Right common carotid artery plus branches (tissue), 1 donor: ENCODE data around the genes EGFL7, LCNL1 and MAN1B1.

GRCh38 chr9:136655458-136656527 lies 6.9 kb upstream of the EGFL7 start:
- PRO-cap, result no peak

- PRO-cap, result unidirectional peak, minus-strand start at chr9:136662433; bidirectional peak, plus-strand start at chr9:136662917, minus-strand start at chr9:136662787
These were observed at the start of gene EGFL7 for GRCh38 chr9:136662225-136663531. Gene EGFL7, plus strand, starts transcription at chr9:136662916.

DNA sequence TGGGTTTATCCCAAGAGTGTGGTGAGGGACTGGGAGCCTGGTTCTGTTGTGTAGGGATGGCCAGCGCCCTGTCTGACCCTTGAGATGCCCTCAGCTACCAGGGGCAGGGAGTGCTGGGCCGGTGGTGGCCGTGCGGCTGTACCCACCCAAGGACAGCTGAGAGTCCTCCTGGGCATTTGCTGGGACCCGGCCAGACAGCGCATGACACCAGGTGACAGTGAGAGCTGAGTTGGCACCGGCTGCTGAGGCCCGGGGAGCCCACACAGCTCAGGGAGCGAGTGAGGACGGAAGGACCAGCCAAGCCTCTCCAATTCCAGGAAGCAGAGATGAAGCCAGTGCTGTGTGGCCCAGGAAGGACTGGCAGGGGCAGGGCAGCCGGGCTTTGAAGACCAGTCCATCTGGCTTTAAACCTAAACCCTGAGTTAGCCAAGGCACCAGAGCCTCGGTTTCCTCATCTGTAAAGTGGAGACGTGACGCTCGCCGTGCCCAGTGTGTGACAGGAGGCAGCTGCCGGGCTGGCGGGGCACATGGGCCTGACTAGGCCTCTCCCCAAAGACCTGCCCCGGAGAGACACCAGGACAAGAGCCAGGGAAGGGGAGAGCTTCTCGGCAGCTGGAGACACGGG lies 2.9 kb upstream of the AGPAT2 start:
- PRO-cap, result no peak

GRCh38 chr9:136690688-136691170 lies 3.5 kb upstream of the AGPAT2 start:
- PRO-cap, result no peak

DNA sequence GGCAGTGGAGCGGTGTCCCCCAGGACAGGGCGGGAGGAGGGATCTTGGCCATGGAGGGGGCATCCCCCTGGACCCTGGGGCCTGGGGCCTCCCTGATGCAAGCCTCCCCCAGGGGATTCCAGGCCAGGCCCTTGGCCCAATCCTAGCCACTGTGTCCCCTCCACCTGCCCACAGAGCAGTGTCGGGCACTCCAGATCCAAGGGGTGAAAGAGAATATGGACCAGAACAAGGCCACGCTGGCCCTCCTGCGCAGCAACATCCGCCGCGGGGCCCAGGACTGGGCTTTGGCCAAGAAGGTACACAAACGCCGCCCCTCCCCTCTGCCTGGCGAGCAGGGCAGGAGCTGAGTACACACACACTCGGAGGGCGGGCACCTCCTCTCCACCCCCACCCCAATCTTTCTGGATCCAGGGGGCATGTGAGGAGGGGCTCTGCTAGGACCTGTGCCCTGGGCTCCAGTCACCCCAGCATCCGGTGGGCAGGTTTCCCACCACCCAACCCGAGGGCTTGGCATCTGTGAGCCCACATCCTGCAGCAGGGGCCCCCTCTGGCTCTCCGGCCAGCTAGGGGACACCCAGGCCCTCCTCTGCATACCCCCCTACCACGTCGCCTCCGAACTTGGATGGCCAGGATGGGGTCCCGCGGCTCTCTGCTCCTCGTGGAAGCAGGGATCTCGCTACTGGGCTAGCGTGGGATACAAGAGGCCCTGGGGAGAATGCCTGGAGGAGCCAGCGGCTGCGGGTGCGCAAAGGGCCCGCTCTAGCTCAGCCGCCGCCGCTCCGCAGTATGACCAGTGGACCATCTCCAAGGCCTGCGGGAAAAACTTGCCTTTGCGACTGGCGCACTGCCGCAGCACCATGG lies 3.0 kb downstream of the CCDC183 start:
- PRO-cap, result no peak

DNA sequence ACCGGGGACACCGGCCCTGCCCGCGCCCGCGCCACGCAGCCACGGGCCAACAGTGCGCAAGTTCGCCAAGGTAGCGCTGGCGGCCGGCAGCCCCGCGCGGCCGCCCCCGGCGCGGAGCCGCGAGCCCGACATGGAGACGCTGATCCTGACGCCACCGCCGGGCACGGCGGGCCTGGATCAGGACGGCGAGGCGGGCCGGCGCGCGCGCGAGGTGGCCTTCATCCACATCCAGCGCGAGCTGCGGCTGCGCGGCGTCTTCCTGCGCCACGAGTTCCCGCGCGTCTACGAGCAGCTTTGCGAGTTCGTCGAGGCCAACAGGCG lies 2.4 kb upstream of the PHPT1 start:
- PRO-cap, result no peak

GRCh38 chr9:136880222-136880664 lies 6.1 kb upstream of the TRAF2 start:
- PRO-cap, result no peak

- PRO-cap, result no peak
These were observed 721 bp downstream of the FBXW5 start for GRCh38 chr9:136943748-136944286.

DNA sequence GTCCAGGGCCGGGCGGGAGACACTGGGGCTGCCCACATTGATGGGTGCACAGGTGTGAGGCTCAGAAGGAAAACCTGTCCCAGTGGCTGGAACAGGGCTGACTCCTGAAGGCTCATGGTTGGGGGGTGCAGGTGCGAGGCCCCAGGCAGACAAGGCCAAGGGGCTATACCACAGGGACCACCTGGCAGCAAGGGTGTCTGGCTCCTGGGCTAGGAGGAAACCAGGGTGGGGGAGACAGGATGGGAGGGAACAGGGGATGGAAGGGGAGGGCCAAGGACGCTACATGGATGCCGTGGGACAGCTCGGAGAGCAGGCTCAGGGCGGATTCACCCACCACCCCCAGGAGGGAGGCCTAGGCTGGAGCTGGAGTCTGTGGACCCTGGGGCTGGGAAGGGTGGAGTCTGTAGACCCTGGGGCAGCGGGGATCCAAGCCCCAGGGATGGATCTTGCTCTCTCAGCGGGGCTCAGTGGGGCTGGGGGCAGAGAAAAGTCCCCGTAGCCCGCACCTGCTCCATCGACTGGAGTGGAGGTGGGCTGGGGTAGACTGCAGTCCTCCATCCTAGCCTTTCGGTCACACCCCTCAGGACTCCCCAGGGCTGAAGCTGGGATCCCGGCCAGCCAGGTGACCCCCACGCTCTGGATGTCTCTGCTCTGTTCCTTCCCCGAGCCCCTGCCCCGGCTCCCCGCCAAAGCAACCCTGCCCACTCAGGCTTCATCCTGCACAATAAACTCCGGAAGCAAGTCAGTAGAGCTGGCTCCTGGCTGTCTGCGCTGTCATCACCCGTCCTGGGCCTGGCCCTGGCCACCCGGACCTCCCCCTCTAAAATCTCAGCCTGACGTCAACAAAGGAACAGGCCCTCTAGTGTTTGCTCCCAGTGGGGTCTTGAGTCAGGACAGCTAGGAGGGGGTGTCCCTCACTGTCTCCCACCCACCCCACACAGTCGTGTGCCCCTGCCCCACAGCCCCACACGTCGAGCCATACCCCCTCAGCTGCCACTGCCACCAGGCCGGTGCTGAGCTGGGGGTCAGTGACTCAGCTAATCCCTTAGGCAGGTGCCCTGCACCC lies 1.5 kb upstream of the LCNL1 start:
- PRO-cap, result unidirectional peak, minus-strand start at position 726 of the sequence

GRCh38 chr9:136982391-136983172 lies at the start of gene LCNL1:
Gene LCNL1, plus strand, starts transcription at chr9:136982993.
- PRO-cap, result no peak

DNA sequence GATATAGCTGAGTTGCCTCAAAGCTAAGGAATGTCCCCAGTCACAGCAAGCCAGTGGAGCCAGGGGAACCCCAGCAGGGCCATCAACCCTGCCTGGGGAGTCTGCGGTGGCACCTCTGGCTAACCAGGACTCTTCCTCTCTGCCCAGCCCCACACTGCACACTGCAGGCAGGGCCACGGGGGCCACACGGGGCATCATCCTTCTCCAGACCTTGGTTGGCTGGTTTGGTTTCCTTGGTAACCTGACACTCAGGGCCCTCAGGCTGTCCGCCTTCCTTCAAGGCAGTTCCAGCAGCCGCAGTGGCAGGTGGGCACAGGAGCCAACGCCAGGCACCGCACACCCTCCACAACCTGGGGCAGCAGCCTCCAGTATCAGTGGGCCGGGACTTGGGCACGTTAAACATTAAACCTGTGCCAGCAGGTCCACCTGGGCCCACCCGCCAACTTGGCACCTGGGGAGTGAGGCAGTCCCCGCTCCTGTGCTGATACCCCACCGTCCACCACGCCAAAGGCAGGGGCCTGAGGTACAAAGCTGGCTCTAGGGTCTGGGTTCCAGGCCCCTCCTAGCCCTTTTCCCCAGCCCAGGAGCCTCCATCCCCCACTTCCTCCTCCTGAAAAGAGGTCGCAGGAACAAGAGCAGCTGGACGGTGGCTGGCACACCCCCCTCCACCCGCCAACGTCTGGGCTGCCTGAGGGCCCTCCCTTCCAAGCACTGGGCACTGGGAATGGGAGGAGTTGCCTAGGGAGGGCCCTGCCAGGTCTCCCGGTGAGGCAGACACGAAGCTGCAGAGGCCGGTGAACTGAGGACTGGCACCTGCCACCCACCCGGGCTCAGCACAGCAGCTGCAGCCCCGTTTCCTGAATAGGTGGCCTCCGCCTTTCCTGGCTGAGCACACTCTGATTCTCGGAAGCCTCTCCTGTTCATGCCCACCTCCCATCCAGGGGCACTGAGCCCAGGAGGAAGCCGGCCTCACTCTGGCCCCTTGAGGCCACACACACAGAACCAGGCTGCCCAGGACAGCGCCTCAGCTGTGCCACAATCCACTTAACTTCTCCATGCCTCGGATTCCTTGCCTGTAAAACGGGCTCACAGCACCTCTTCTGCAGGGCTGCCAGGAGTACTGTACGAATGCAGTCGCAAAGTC lies 1.7 kb downstream of the NPDC1 start:
- PRO-cap, result bidirectional peak, plus-strand start at position 787 of the sequence, minus-strand start at position 681 of the sequence

- PRO-cap, result no peak
These were observed 8.0 kb downstream of the SAPCD2 start for GRCh38 chr9:137062107-137063037.

DNA sequence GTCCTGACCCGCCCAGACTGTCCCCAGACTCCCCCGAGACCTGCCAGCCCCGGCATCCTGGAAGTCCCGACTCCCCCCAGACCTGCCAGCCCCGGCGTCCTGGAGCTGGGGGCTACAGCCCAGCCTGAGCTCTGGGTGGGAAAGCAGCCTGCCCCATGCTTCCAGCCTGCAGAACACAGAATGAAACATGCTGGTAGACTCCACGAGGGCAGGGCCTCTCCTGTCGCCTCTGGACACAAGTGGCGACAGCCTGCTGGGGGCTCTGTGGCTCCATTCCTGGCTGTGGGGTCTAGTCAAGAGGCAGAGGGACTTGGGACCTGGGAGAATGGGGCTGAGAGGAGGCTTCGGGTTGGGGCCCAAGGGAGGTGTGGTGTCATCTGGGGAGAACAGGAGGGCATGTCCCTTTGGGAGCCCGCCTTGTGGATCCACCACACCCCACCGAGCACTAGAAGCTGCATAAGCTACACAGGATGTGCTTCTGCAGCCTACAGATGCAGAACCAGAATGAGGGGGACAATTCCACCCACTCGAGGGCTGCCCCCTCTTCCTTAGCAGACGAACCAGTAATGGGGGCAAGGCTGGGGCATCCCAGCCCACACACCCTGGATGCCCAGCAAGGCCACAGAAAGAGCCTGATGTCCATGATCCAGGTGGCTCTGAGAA lies 3.9 kb upstream of the MAN1B1 start:
- PRO-cap, result no peak

DNA sequence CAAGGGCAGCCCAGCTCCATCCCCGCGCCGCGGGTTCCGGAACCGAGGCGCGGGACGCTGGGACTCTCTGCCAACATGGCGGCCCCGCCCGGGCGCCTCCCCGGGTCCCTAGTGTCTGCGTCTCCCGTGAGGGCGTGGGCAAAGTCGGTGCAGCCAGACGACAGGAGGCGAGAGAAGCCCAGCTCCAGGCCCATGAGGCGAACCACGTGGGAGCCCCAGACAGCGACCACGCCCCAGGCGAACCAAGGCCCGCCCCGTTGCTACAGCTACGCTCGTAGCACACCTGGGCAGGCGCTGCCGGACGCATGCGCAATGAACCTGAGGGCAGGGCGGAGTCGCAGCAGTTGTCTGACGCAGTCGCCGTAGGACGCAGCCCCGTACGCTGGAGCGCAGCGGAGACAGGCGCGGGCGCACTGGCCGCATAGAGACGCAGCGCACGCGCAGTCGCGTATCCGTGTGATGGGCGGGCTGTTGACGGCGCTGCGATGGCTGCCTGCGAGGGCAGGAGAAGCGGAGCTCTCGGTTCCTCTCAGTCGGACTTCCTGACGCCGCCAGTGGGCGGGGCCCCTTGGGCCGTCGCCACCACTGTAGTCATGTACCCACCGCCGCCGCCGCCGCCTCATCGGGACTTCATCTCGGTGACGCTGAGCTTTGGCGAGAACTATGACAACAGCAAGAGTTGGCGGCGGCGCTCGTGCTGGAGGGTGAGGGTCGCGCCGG lies at the start of gene MAN1B1:
Gene MAN1B1 (plus strand): TSS at position 471 of the 720 bp plus-strand sequence.
- PRO-cap, result bidirectional peak, plus-strand start at position 471 of the sequence, minus-strand start at position 99 of the sequence

- PRO-cap, result no peak
These were observed 9.1 kb downstream of the MAN1B1 start for GRCh38 chr9:137095624-137096519.

DNA sequence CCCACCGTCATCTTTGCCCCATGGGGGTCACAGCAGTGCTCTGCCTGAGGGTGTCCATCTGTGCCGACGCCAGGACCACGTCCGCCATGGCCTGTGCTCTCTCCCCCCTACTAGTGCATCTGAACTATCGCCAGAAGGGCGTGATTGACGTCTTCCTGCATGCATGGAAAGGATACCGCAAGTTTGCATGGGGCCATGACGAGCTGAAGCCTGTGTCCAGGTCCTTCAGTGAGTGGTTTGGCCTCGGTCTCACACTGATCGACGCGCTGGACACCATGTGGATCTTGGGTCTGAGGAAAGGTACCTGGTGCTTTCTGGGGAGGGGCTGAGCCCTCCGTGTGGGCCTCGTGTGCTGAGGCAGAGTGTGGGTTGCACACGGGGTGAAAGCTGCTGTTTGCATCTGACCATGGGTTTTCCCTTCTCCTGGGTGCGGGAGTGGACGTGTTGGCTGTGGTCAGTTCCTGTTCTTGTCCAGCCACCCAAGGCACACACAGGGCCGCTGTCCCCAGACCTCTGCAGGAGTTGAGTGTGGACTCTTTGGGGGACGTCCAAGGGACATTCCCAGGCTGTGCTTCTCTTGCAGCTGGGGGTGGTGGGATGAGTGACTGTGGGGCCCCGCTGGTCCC lies 12.9 kb downstream of the MAN1B1 start:
- PRO-cap, result no peak

DNA sequence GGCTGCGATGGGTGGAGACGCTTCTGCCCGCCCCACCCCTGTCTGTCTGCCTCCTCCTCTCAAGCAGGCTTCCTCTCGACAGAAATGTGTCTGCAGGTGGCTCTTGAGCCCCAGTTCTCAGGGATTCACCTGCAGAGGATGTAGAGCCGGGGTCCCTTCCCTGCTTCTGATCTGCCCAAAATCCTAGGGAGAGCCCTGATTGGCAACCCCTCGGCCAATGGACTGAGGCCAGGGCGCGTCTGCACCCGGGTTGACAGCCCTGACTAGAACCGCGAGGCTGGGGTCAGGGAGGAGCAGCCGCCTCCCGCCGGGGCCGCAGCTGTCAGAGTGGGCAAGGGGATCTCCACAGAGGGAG lies 2.5 kb upstream of the GRIN1 start:
- PRO-cap, result no peak

- PRO-cap, result no peak
These were observed 11.1 kb downstream of the GRIN1 start for GRCh38 chr9:137150063-137150380.

GRCh38 chr9:137167102-137167829 lies 2.6 kb downstream of the LRRC26 start:
- PRO-cap, result no peak

- PRO-cap, result no peak
These were observed 5.6 kb downstream of the TPRN start for GRCh38 chr9:137194778-137195558.